Measurements from ENCODE around the gene S100B.

- PRO-cap = no peak
Observed at GRCh38 chr21:46604989-46605509, at the start of gene S100B. TSS of gene S100B (minus strand) at chr21:46605082.

DNA sequence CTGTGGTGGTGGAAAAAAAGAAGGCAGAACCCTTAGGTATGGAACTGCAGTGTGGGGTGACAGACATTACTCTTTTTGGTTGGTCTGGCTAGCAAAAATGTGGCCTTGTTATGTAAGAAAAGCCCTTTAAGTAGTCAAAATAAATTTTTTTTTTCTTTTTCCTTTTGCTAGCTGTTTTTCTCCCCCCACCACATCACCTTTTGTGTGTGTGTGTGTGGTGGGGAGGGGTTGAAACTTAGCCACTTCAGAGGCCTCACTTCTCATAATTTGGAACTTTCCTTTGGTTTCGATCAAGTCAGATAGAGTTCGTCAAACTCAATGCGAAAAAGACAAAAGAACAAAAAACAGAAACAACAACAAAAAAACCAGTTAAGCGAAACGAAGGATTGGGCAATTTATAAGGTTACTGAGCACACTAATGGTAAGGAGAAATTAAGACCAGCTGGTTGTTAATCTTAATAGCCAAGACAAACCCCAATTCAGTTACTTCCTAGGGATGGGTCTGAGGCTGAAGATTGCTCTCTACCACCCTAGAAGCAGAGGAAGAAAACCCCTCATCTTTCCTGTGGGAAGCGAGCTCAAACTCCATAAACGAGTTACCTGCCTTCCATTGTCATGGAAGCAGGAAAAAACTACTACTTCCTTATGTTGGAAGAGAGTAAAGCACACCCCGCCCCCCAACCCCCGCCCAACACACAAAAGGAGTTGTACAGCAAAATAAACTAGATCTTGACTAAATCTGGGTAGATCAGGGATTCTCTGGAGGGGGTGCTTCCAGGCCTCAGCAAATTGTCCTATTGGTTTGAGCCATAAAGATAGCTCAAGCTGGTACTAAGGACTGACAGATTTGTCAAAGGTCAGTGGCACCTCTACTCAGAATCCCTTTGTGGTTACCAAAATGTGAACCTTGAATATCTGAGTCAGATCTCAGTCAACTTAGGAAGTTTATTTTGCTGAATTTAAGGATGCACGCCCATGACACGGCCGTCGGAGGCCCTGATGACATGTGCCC lies 1.6 kb upstream of the PRMT2 start:
- PRO-cap = bidirectional peak, plus-strand start at position 486 of the sequence, minus-strand start at position 267 of the sequence

DNA sequence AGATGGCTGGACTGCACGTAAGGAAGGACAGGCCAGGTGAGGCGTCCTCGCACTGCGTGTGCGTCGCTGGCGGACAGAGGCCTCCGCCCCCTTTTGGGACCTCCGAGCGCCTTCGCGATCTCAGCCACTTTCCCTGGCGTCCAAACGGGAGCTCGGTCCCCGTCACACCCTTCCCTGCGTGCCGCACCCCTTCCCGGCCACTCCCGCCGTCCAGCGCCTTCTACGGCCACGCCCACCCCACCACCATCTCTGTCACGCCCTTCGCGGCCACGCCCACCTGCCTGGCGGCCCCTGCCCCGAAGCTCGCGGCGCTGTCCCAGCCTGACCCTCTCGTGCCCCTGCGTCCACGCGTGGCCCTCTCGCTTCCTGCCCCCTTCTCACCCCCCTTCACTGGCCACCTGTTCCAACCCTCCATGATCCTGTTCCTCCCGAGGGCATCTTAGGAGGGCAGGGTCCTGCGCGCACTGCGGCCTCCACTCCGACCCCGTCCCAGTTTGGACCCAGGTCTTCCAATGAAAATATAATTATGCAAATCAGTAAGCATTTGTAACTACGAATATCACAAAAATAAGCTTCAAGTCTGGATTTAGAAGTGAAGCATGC lies 414 bp downstream of the PRMT2 start:
- PRO-cap = bidirectional peak, plus-strand start at position 276 of the sequence, minus-strand start at position 166 of the sequence

DNA sequence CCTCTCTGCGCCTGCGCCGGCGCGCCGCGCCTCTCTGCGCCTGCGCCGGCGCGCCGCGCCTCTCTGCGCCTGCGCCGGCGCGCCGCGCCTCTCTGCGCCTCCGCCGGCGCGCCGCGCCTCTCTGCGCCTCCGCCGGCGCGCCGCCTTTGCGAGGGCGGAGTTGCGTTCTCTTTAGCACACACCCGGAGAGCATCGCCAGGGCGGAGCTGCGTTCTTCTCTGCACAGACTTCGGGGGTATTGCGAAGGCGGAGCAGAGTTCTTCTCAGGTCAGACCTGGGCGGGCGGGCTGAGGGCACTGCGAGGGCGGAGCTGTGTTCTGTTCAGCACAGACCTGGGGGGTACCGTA lies 63.7 kb downstream of the PRMT2 start:
- PRO-cap = no peak

Data from fallopian tube (tissue), 1 donor.